Neuron (in vitro differentiated cells): Measurements from ENCODE around the gene PRSS48.

DNA sequence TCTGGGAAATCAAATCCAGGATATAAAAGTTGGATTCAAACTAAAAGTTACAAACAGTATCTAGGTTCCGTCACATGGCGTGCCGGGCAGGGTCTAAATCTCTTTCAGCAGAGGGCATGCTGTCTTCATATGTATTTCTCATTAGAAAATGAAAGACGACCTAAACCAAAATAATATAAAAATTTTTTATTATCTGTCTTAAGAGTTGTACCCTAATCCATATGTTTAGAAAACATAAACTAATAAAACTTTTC is 579 bp downstream of the MMAA start:
- PRO-cap: no peak

GRCh38 chr4:145734263-145735475 is 54.7 kb downstream of the C4orf51 start:
- PRO-cap: no peak

GRCh38 chr4:145805487-145806158 is 125.7 kb downstream of the C4orf51 start:
- PRO-cap: no peak

- PRO-cap: no peak
These were observed 128.3 kb downstream of the C4orf51 start for GRCh38 chr4:145808201-145808718.

- PRO-cap: no peak
These were observed 28.8 kb downstream of the REELD1 start for GRCh38 chr4:146242942-146243706.

DNA sequence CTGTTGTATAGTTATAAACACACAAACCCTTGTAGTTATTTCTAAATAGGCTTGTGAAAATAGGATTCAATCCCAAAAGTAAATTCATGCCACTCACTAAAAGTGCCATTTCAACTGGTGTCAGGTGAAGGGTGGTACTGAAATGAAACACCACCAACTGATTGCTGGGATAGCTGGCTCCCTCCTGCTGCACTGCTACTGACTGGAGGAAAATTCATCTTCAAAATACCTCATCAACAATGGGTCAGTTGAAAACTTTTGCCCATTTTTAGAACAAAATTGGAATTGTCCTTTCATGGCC is 71.9 kb upstream of the EDNRA start:
- PRO-cap: no peak

GRCh38 chr4:147816288-147816742 is 84.4 kb downstream of the ARHGAP10 start:
- PRO-cap: no peak

DNA sequence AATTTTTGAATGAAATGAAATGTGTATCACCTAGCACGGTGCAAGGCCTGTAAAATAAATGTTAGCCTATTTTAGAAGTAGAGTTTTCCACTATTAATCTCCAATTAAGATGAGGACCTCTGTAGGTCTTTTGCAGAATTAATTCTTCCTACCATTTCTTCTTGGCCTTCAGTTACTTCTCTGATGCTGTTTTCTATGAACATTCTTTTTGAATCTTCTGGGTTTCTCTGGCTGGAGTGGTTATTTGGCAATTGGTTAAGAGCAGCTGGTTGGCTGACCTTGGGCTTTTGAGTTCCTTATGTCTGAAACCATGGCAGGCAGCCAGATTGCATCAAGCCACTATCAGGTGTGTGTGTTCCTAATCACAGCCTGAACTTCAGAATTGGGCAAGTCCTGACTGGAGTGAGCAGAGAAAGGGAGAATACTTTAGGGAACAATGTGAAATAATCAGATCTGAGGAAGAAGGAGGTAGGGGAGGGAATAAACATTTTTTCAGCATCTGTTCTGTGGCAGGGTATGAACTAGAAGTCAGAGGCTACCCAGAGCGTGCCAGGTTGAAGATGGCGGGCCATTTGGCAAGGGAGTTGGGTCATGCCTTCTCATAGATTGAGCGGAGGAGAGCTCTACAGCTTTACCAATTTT is 90.2 kb downstream of the ARHGAP10 start:
- PRO-cap: no peak

DNA sequence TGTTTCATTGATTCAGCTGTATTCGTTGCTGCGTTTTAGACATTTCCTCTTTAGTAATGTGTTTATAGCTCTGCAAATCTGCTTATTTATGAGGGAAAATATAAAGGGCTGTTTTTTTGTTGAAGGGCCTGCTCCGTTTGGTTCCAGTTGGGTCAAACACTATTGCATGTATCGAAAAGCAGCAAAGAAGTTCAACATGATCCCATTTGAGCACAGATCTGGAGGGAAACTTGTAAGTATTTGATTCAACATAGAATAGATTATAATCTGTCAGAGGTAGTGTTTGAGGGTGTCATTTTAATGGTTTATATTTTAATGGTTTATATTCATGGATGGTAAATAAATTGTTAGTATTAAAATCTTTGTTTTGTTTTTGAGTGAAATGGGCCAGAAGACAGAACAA is 147.2 kb downstream of the ARHGAP10 start:
- PRO-cap: no peak

DNA sequence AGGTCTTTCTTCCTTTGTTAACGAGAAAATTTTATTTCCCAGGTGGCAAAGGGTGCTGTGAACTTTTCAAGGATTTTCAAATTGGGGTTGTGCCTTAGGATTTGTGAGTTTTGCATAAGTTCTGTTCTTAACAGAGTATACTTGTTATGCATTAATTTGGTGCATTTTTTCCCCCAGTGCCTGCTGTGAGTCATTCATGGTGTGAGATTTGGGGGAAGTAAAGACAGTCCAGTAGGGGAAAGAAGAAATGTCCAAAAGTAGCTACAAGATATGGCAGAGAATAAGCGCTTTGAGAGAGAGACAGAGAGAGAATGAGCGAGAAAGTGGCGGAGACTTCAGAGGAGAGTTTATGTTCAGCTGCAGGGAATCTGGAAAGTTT is 239.2 kb downstream of the ARHGAP10 start:
- PRO-cap: no peak

DNA sequence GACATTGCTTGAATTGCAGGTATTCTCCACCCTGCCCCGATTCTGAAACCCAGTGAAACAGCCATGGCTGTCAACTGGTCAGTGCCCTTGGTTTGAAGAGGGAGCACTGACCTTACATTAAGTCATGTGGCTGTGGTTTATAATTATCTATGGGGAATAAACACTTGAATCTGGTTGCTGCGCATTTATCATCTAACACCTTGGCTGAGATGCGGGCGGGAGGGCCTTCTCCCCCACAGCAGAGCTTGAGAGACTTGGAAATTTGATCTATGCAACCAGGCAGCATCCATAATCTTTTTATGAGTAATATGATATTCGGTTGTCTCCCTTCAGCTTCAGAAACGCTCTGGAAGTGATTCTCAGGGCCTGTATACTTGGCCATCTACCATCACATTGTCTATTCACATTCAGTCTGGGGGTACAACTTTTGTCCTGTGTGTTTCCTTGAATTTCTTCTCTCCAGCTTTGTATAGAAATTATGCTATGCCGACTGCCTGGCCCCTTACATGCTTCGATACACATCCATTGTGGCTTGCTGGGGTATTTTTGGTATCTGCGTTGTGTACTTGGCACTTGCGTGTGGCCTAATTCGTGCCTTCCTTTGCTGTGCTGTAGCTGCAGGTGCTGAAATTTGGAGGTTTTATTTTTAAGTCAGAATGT is 321.5 kb downstream of the ARHGAP10 start:
- PRO-cap: no peak

DNA sequence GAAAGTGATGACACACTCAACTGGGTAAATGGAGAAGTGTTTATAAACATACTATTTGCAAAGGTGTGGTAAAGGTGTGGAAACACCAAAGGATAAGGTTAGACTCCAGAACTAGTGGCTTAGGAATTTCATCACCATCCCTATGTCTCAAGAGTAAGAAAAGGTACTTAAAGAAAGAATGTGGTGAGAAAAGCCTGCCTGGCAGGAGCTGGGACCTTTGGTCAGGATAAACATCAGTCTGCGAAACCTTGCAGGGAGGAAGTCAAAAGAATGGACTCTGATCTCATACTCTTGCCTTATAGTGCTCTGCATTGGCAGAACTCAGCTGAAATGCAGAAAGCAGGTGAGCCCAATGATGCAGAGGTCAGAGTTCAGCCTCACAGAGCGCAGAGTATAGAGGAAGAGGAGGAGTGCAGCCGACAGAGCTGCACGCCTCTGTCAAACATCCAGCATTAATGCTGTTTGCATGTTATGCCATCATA is 97.2 kb upstream of the NR3C2 start:
- PRO-cap: no peak

GRCh38 chr4:148681014-148681318 is 238.8 kb upstream of the NR3C2 start:
- PRO-cap: no peak

DNA sequence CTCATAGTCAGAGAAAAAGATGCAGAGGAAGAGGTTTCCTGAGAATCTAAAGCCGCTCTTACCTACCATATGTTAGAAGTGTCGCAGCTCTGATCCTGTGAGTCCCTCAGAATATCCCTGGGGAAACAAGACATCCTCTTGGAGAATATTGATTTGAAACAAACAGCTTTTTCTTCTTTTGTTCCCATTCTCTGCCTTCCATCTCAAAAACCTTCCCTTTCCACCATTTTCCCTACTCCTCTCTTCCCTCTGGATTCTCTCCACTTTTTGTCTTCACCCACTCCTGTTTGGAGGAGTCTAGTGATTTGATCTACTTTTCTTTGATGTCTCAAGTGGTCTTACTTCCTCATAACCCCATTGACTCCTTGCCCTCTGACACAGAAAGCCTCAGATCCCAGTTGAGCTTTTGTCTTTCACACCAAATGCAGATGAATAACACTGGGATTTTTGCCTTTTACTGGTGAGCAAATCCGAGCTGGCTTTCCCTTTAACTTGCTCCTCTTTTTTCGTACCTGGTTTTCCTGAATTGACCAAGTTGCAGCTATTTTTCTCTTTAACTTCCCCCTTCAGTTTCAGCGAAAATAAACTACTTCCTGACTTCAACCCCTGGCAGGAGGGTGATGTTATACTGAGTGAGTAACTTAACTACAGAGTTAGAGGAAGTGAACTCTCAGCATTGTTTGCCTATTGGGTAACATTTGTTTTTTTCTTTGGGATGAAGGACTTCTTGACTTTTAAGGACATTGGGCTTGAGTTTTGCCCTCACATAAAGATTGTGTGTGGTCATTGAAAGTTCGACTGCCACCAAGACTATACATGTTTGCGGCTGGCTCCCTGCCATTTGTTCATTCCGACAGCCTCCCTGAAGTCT is 392.7 kb upstream of the NR3C2 start:
- PRO-cap: no peak

GRCh38 chr4:148842596-148843219 is 400.5 kb upstream of the NR3C2 start:
- PRO-cap: bidirectional peak, plus-strand start at chr4:148842792, minus-strand start at chr4:148842690; bidirectional peak, plus-strand start at chr4:148843120, minus-strand start at chr4:148843035

DNA sequence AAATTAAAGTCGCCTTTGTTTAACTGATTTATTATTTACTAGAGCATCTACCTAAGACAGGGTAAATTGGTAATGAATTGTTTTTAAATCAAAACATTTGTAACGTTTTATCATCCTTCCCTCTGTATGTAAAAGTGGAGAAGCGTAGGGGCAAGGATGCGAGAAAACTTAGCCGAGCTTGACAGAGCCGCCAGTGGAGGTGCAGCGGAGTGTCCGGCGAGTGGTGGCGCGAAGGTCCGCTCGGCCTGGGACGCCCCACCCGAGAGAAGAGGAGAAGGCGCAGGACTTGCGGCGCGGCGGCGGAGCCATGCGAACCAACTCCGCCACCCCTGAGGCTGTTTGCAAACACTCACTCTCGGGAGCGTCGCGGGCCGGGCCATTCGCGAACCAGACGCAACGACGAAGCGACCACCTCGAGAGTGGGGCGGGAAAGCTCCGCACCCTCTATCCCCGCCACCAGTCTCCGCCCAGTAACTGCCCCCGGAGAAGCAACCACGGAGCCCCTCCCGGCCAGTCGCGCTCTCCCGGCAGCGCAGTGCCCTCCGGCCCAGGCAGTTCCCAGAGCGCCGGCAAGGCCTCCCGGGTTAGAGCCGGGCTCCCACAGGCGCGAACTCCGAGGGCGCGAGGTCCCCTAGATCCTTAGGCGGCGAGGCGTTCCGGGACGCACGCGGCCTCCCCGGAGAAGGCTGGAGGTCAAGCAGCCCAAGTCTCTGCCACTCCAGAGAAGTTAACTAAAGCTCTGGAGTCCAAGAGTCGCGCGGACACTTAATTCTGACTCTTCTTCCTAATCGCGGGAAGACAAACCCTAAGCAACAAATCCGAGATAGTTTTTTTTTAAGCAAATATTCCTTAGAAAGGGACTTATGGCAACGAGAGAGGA is 2.2 kb upstream of the MAB21L2 start:
- PRO-cap: bidirectional peak, plus-strand start at position 589 of the sequence, minus-strand start at position 421 of the sequence

- PRO-cap: no peak
These were observed 69.0 kb downstream of the RPS3A start for GRCh38 chr4:151168351-151168830.

DNA sequence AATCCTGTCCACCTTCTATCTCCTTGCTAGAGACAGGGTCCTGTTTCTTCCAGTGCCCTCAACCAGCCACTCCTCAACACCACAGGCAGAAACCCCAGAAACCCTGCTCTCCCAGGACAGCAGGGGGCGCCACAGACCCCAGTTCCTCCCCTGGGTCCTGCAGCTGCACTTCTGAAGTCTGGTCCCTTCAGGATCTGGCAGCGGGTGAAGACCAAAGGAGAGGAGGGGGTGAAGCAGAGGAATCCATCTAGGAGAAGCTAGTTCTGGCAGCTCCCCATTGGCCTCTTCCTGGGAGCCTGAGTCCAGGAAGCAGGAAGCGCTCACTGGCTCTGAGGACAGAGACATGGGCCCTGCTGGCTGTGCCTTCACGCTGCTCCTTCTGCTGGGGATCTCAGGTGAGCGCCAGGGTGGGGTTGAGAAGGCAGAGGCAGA is at the start of gene PRSS48:
Gene PRSS48 (plus strand): TSS at position 332 of the 432 bp plus-strand sequence.
- PRO-cap: no peak

GRCh38 chr4:151277326-151277634 is 319 bp downstream of the PRSS48 start:
- PRO-cap: no peak

- PRO-cap: no peak
These were observed 89.3 kb downstream of the GATB start for GRCh38 chr4:151671412-151672050.